ENCODE data around the genes PSMD14, FIGN, GRB14, SCN3A, SCN2A and SCN9A.

- PRO-cap = no peak
- RAMPAGE, long total RNA = no peak
Observed at GRCh38 chr2:161138490-161138923, 21.7 kb upstream of the TANK start.

DNA sequence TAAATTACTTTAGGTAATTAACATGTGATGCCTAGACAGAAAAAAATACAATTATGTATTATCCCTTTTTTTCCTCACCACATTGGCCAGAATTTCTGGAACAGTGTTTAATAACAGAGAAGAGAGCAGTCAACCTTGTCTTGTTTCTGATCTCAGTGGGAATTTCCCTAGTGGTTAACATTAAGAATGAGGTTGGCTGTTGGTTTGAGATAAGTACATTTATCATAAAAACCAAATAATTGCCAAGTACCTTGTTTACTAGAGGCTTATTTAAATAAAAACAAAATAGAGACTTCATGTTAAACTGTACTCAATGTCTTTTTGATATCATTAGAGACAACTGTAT is 21.2 kb upstream of the TANK start:
- PRO-cap = no peak
- RAMPAGE, long total RNA = no peak

- PRO-cap = no peak
- RAMPAGE, long total RNA = no peak
Observed at GRCh38 chr2:161175560-161175862, 15.3 kb downstream of the TANK start.

- PRO-cap = unidirectional peak, minus-strand start at chr2:161239755
- RAMPAGE, long total RNA = no peak
Observed at GRCh38 chr2:161239480-161239908, 68.7 kb upstream of the PSMD14 start.

- PRO-cap = bidirectional peak, plus-strand start at chr2:161308214, minus-strand start at chr2:161308239; bidirectional peak, plus-strand start at chr2:161308498, minus-strand start at chr2:161308331; unidirectional peak, minus-strand start at chr2:161308881
- RAMPAGE, long total RNA = no peak
Observed at GRCh38 chr2:161307949-161309064, at the start of gene PSMD14. Gene PSMD14 (plus strand): TSS chr2:161308425.

GRCh38 chr2:162070989-162071393 is 3.0 kb downstream of the DPP4 start:
- PRO-cap = no peak
- RAMPAGE, long total RNA = no peak

DNA sequence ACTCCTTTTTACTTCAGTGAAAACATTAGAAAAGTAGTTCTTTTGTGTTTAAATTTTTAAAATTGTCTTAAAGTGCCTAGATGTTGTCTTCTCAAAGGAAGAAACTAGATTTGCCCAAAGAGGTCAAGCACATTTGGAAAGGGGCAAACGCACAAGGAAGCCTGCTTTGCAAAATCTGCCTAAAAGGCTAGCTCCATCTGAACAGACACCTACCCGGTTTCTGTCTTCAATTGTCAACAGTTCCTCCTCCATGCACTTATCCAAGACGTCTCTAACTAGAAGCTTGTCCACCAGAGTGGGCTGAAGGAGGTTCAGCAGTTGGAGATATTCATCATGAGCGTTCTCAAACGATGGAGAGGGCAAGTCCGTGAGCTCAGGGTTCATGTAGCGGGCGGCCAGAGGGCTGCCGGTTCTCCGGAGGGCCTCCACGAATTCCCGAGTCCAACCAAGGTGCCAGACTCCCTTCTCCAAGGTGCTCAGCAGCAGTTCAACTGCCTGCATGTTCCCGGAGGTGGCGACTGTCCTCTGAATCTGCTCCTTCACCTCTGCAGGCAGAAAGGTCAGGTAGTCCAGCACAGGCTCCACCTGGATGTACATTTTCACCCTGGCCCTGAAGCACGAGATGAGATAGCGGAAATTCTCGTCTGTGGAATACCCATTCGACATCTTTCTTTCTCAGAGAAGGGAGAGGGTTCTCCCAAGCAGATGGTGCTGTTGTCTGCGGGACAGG is 677 bp downstream of the IFIH1 start:
- PRO-cap = no peak
- RAMPAGE, long total RNA = no peak

DNA sequence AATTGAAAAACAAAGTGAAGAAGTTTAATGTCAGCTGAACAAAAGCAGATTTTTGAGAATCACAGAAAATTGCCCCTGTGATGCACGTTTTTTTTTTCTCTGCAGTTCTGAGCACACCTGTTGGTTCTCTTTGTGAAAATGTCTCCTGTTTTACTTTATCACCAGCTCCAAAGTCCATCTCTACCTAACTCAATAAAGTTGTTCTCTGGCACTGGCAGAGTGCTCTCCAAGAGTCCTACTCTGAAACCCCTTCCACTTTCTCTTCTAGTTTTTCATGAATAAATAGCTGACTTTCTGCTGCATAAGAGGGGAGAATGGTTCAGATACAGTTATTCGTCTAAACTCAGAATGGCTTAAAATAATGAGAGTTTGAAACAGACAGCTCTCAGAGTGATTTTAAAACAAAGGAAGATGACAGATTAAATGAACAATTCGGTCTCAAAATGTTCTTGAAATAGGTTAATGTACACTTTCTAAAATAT is 126.3 kb downstream of the KCNH7 start:
- PRO-cap = no peak
- RAMPAGE, long total RNA = no peak

DNA sequence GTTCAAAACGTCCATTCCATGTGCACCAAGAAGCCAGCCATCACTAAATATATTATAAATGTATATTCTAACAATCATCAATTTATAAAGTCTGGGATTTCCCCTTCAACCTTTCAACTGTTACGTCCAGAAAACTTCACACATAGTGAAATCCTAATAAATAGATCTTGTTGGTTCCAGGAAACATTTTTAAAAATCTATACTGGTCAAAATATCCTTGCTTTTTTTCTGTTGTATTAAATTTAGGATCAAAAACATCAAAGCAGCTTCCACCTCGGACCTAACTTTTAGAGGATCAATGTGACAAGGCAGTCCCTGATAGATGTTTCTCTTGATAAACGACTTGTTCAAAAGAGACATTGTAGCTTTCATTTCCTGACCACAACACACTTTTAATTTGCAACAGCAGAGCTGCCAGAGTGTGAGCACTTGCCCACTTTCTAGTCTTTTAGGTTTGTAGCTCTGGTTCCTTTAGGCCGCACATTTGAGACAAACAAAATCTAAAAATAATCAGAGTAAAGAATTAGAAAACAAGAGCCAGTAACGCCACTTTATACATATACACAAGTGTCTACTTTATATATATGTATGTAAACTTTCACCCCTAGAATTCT is 3.2 kb downstream of the FIGN start:
- PRO-cap = no peak
- RAMPAGE, long total RNA = no peak

GRCh38 chr2:163735503-163736528 is at the start of gene FIGN:
Gene FIGN (minus strand): TSS chr2:163736008.
- PRO-cap = bidirectional peak, plus-strand start at chr2:163736046, minus-strand start at chr2:163736007; bidirectional peak, plus-strand start at chr2:163736297, minus-strand start at chr2:163736372
- RAMPAGE, long total RNA = no peak

DNA sequence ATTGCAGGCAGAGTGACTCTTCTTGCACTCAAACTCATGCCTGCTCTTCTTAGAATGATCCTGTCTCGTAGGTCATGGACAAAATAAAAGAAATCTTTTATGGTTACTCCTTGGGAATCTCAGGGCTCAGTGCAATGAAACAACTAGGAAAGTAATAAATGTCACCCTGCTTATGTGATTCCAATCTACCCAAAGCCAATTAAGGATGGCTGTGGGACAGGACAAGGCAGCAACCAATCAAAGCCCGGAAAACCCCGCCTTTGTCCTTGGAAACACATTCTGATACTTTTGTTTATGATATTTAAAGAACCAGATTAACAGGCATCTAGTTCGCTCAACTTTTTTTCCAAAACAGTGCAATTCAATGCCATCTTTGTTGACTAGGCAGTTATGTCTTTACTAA is 52.9 kb downstream of the GRB14 start:
- PRO-cap = no peak
- RAMPAGE, long total RNA = no peak

DNA sequence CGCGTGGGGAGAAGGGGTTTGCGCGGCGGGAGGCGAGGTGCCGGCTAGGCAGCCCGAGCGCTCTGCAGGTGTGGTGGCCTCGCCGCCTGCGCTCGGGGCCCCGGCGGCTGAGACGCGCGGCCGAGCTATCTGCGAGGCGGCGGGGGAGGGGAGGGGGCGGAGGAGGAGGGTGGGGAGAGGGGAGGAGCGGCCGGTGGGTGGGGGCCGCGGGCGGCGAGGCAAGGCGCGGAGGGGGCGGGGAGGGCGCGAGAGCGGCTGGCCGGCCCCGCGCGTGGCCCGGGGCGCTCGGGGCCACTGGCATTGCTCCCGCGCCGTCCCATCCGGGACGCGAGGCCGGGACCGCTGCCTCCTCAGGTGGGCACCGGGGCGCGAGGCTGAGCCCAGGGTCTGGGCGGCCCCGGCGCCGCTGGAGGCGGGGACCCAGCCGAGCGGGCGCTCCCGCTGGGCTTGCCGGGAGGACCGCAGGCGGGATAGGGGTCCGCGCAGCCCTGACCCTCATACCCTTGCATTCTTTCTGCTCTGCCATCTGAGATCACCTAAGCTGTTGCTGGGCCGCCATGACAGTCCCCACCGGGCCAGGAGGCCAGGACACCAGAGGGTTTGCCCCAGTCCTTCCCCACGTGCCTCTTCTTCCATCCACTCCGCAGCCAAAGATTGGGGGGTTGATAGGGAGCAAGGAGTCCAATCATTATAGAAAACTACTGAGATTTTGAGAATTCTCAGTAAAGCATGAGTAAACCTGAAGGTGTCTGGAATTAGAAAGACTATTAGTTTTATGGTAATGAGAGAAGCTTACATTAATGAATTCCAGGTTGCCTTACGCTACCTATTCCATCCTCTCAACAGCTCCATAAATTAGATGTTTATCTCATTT is at the start of gene GRB14:
Gene GRB14 (minus strand): TSS at position 133 of the 874 bp plus-strand sequence.
- PRO-cap = bidirectional peak, plus-strand start at position 345 of the sequence, minus-strand start at position 131 of the sequence; bidirectional peak, plus-strand start at position 506 of the sequence, minus-strand start at position 565 of the sequence
- RAMPAGE, long total RNA = no peak

DNA sequence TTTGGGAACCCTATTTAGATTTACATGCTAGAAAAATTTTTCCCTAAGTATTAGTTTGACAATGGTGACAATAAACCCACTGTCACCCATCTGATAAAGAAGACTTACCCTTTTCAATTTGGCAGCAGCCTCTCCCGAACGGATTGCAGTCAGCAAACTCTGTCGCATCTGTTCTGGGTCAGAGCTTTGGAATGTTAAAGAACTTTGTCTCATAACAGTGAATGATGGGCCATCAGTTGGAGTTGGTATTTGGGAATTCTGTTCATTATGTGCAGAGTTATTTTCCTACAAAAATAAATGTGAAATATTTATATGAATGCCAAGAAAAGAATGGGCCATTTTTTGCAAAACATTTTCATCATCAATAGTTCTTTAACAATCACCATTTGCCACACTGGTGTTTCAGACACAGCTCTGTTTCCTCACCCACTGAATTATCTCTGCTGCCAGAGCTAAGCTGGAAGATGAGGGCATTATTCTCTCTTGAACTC is 70.9 kb upstream of the GRB14 start:
- PRO-cap = no peak
- RAMPAGE, long total RNA = no peak

DNA sequence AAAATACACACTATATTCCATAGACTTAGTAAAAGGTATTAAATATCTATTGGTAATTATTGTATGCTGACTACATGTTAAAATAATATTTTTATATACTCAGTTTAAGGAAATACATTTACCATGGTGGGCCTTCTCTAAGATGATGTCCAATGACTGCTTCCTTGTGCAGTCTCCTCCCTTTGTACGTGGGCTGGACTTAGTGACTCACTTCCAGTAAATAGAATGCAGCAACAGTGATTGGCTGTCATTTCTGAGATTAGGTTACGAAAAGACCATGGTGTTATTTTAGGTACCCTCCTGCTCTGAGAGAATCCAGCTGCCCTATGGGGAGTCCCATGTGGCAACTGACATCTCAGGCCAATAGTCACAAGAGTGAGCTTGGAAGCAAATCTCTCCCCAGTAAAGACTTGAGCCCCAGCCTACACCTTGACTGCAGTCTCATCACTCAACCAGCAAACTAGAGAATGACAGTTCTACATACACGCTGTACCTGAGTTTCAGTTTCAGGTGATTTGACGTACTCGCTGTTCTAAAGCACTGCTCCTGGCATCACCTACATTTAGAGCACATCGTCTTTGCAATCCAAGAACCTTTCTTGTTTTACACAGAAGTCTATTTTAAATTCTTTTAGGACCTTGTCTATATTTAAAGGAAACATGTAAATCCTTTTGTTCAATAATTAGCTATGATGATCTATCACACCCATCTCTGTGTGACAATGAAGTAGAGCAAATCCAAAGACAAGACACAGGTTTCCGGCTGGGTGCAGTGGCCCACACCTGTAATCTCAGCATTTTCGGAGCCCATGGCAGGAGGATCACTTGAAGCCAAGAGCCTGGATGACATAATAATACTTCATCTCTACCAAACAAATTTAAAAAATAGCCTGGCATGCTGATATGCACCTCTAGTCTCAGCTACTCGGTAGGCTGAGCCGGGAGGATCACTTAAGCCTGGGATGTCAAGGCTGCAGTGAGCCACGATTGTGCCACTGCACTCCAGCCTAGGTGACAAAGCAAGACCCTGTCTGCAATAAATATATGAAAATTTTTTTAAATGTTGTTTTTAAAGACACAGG is 87.2 kb downstream of the COBLL1 start:
- PRO-cap = no peak
- RAMPAGE, long total RNA = no peak

DNA sequence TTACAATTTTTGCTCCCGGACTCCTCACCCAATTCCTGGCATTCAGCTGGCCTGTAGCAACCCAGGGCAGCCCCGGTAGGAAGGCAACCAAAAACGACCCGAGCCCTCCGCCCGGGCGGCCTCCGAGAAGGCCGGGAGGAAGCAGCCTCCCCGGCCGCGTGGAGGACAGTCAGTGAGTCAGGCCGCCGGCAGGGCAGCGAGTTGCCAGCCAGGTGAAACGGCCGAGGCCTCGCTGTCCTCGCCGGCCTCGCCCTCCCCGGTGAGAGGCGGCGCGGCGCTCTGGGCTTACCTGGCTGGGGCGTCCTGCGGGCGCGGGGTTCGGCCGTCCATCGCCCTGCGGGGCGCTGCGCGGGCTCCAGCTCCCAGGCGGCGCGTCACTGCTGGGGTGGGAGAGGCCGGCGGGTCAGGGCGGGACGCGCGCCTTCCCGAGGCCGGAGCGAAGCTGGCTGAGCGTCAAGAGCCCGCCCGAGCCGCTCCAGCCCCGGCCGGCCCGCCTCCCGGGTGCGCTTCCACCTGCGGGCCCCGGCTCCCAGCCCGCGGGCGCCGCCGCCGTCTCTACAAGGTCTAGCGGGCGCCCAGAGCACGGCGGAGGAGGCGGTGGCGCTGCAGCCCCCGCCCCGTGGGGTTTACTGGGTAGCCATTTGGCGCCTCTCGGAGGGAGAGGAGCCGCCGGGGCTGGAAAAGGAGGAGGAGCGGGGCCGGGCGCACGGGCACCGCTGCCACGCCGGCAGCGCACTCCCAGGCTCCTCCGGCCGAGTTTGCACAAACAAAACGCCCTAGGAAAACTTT is 562 bp downstream of the COBLL1 start:
- PRO-cap = unidirectional peak, plus-strand start at position 128 of the sequence; bidirectional peak, plus-strand start at position 191 of the sequence, minus-strand start at position 346 of the sequence; bidirectional peak, plus-strand start at position 391 of the sequence, minus-strand start at position 379 of the sequence; bidirectional peak, plus-strand start at position 660 of the sequence, minus-strand start at position 503 of the sequence
- RAMPAGE, long total RNA = no peak

- PRO-cap = no peak
- RAMPAGE, long total RNA = no peak
Observed at GRCh38 chr2:164920346-164920863, 34.9 kb downstream of the SLC38A11 start.

DNA sequence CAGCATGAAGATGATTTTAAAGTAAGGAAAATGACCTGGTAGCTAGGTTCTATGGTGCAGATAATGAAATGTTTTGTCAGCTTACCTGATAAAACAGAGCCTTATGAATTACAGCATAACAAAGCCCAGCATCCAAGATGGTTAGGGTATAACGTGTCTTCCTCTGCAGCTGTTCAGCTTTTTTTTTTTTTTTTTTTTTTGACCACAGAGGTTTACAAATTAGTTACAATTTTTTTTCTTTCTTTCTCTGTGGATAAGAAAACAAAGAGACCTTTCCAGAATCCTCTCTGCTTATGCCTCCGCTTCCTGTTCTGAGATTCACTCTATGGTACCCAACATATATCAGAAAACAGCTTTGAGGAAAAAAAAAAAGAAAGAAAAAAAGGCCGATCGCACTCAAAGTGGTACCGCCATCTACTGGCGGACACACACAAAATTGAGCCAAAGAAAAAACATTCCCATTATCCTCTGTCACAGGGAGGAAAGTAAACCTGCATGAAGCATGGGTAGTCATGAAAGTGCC is at the start of gene SCN3A:
Gene SCN3A (minus strand): TSS at position 313 of the 523 bp plus-strand sequence.
- PRO-cap = no peak
- RAMPAGE, long total RNA = no peak

DNA sequence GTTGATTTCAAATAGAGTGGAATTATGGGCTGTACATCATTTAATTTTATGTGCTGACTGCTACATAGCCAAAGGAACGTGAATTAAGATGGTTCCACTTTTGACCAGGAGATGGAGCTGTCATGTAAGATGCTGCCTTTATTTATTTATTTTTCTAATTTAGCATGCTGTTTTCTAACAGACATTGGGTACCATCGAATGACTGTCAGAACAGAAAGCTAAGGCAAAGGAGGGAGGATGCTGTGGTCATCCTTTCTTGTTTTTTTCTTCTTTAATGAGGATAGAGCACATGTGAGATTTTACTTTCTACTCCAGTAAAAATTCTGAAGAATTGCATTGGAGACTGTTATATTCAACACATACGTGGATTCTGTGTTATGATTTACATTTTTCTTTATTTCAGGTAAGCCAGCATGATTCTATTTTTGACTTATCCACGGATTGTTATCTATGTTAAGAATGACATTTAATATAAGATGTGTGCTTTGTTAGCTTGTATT is at the start of gene SCN2A:
Gene SCN2A (plus strand): TSS at position 177 of the 500 bp plus-strand sequence.
- PRO-cap = no peak
- RAMPAGE, long total RNA = no peak

GRCh38 chr2:166375633-166376880 is at the start of gene SCN9A:
Gene SCN9A (minus strand): TSS chr2:166375944.
- PRO-cap = bidirectional peak, plus-strand start at chr2:166375704, minus-strand start at chr2:166375745; bidirectional peak, plus-strand start at chr2:166376082, minus-strand start at chr2:166375944; bidirectional peak, plus-strand start at chr2:166376652, minus-strand start at chr2:166376492
- RAMPAGE, long total RNA = no peak

DNA sequence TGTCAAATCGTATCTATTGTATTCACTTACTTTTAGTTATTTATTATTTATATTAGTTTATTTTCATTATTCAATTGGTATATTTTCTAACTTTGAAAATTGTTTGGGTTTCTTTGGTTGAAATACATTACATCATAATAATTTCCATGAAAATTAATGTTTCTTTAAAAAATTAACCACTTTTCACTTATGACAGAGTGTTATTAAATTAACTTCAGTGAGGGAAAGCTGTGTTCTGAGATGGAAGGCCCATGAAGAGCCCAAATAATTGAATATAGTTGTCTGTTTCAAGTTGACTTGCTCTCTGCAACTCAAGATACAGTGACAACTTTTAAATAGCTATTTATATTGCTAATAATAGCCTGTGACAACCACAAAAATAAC is 167.2 kb upstream of the SCN7A start:
- PRO-cap = no peak
- RAMPAGE, long total RNA = no peak

Measured in GM23338 (cell line).